ENCODE measurements around the gene RPN2.

DNA sequence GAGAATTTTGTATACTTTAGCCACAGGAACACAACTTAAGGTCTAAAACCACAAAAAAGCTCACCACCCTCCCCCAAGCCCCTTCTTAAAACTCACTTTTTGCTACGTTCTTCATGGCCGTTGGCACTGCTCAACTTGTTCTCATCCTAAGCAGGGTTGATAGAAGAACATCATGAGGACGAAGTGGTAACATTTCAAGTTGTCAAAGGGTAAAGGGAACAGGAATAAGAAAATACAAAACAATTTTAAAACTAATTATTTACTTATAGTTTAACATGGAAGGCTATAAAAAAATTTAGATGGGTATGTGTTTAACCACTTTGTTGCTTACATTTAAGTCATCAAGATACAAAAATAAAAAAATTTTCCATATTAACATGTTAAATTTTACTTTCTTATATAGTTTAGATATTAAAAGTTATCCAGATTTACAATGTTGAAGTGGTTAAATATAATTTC, 3.2 kb downstream of the RBM39 start:
- PRO-cap: no peak

GRCh38 chr20:35739724-35740435, 2.2 kb downstream of the RBM39 start:
- PRO-cap: no peak

DNA sequence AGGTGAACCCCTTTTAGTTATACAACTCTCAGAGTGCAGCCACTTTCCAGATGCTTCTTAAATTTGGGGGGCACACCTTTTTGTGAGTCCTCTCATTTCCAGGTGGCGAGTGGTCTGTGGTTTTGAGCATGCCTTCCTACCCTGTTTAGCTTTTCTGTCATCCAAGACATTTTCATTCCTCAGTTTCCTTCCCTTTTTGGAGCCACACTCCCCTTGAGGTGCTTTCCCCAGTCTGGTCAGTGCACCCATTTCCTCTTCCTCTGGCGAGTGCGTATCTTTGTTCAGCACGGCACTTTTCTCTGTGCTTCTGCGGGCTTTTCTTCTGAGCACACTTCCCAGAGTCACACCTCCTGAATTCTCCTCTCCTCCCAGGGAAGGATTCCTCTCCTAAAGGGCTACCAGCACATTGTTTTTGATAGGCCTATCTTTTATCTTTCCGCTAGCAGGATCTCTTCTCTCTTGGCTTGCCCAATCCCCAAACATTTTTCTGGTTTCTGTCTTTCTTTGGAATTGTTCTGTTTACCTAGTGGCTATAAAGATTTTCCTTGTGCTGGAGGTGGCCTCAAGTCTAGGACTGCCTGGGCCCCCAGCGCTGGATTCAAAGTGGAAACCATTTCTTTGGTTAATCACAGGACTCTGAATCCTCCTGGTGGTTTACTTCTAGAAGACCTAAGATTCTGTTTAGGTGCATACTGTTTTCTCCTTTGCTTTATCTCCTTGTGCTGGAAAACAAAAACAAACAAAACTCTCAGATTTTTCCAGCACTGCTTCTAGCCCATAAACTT, 1.5 kb downstream of the PHF20 start:
- PRO-cap: bidirectional peak, plus-strand start at position 292 of the sequence, minus-strand start at position 262 of the sequence

- PRO-cap: no peak
Measured at GRCh38 chr20:35928346-35928583, 26.0 kb downstream of the SCAND1 start.

DNA sequence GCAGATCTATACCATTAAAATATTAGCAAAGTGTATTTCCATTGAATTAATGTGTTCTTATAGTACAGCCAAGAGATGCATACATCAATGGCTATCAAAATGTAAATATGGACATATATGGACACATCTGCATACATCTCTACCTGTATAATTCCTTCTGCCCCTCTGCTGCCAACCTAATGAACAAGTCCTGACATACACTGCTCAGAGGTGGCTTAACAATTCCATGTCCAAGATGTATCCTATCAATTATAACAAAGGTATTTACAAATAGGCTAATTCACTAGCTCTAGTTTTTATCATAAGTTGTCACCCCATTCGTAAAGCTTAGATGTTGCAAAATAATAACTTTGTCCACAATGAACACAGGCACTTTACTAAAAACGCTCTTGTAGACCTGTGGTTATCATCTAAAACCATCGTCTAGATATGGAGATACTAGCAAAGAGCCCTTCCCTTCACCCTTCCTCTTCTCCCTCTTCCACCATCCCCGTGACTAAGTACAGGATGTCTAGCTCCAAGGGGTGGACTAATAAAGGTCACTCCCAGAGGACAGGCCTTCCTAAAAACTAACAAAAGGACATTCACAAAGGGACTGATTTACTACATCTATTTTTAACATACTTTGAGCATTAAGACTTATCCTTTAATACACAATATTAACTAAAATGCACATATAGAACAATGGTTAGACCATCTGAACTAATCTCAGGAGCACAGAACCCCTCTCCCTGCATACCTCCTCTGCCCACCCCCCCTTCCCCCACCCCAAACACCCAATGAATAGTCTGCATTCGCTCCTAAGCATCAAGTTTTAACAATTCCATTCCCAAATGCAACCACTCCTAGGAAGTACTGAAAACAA, 77.9 kb downstream of the CNBD2 start:
- PRO-cap: no peak

- PRO-cap: no peak
Measured at GRCh38 chr20:36097271-36098262, 57.0 kb upstream of the EPB41L1 start.

DNA sequence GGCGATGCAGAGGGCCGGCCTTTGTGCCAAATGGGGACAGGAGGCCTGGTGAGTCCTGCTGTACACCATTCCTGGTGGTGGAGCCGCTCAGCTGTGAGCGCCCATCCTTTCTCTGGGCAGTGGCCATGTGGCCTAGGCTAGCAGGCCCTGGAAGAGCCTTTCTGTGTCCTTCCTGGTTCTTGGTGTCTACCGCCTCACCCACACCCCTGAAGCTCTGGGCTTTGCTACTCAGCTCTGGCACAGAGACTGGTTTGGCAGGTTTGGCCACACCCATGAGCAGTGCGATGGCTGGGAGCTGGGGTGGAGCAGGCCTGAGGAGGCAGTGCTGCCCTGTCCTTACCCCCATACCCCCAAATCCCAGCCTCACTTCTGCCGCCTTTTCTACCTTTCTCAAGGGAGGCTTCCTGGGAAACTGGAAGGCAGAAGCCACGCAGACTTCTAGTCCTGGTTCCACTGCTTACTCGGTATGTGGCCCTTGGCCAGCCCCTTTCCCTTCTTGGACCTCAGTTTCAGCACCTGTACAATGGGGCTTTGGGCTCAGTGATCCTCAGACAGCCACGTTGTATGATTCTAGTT, 32.2 kb upstream of the EPB41L1 start:
- PRO-cap: bidirectional peak, plus-strand start at position 279 of the sequence, minus-strand start at position 127 of the sequence

DNA sequence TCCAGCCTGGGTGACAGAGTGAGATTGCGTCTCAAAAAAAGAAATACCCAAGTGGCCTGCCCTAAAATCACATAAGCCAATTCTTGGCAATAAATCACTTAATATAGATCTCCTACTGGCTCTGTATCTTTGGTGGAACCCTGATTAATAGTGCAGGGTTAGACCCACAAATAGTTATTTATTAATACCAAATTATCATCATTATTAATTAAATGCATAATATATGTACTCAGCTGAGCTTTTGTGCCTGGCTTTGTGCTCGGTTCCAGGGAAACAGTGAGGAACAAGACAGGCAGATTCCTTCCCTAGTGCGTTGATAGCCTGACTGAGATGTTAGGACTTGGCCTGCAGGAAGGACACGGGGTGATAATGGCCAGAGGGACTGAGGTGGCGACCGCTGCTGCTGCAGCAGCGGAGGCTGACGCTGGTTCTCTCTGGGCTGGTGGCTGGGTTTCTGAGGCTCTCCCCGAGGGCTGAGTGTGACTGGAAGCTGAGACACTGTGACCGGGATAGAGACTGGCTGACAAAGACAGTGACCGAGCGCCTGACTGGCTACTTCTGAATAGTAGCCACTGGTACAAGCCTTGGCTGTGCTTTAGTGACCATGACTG, 550 bp upstream of the AAR2 start:
- PRO-cap: no peak

DNA sequence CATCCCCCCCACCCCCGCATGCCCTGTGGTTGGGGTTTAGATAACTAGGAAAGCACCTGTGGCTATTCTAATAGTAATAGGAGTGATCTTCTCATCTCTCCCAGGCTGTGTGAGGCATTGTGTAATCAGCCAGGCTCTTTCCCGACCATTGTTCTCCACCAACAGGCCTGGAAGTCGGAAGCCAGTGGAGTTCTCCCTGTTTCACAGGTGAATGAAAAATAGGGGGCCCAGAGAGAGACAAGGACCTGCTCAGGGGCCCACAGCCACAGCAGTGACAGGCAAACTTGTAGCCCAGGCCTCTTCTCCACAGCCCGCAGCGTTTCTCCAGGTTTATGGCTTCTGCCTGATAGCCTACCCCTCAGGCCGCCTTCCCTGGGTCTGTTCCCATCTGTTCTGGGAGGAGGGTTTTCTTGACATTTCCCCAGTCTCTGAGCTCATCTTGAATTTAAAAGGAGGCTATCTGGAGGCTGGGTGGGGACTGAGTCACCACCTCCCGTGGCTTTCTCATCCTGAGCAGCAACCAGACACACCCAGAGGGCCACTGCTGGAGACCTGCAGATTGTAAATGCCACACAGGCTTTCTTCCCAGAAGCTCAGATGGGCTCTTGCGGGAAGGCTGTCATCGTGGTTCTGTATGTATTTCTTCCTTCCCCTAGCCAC, 76.0 kb upstream of the MYL9 start:
- PRO-cap: bidirectional peak, plus-strand start at position 541 of the sequence, minus-strand start at position 383 of the sequence

DNA sequence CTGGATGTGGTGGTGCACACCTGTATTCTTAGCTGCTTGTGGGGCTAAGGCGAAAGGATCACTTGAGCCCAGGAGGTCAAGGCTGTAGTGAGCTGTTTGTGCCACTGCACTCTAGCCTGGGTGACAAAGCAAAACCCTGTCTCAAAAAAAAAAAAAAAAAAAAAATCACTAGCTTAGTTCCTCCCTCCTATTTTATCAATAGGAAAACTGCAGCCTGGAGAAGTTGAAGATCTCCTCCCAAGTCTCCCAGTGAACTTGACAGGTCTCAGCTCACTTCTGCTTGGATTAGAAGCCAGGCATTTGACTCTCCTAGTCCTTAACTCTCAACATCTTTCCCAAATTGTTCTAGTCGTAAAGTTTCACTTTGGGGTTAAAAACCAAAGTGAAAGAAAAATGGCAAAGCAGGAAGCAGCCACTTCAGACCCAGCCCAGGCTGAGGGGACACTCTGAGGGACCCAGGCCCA, 68.9 kb upstream of the MYL9 start:
- PRO-cap: no peak

DNA sequence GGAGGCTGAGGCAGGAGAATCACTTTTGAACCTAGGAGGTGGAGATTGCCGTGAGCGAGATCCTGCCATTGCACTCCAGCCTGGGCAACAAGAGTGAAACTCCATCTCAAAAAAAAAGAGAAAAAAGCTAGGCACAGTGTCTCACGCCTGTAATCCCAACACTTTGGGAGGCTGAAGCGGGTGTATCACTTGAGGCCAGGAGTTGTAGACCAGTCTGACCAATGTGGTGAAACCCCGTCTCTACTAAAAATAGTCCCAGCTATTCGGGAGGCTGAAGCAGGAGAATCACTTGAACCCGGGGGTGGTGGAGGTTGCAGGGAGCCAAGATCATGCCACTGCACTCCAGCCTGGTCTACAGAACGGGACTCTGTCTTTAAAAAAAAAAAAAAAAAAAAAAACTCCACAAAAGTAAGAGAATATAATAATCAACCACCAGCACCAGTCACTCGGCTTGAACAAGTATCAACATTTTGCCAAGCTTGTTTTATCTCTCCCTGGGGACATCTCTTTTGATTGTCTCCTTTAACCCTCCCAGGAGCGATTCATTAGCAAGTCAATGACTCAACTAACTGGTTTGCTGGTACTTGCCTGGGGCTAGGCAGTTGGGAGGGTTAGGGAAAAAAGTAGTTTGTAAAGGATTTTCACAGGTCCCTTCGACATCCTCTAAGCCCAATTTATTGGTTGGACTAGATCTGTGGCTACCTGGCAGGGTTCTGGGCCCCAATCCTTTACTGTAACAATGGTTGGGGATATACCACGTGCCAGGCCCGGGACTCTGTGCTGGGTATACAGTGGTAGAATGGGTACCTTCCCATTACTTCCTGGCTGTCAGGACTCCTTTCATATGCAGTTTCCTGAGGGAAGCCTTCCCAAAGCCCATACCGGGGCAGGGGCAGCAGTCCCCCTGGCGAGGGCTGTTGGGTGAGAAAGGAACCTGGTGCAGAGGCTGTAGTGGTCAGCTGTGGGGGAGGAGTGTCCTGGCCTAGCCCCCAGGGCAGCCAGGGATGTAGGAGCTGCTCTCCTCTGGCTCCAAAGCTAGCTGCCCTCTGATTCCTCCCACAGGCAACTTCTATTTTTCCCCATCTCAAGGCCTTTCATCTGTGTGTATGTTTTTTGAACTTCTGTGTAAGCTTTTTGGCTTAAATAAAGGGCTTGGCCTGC, 12.1 kb downstream of the TGIF2 start:
- PRO-cap: no peak

DNA sequence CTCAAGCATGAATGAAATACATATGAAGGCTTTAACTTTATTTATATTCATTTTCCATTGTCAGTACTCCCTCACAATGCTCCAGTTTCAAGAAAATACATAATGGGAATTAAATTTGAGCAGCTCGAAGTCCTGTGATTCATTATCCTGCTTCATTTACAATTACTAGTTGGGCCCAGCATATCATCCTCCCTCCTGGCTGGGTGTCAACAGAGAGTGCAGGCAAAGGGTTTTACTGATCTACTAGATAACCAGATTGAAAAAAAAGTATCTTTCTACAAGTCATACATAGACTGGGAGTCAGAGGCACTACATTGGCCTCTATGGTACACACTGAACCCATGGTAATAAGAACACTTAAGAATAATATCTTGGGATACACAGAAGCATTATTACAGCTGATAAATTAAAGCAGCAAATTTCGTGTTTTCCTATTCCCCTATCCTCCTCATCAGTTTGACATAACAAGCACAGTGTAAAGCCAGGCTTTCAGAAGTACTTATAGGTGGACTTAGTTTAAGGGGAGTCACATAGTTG, 10.0 kb downstream of the SAMHD1 start:
- PRO-cap: no peak

GRCh38 chr20:36944209-36944716, 7.2 kb downstream of the SAMHD1 start:
- PRO-cap: unidirectional peak, minus-strand start at chr20:36944370

- PRO-cap: unidirectional peak, minus-strand start at chr20:36952157
Measured at GRCh38 chr20:36951988-36952320, 446 bp upstream of the SAMHD1 start.

DNA sequence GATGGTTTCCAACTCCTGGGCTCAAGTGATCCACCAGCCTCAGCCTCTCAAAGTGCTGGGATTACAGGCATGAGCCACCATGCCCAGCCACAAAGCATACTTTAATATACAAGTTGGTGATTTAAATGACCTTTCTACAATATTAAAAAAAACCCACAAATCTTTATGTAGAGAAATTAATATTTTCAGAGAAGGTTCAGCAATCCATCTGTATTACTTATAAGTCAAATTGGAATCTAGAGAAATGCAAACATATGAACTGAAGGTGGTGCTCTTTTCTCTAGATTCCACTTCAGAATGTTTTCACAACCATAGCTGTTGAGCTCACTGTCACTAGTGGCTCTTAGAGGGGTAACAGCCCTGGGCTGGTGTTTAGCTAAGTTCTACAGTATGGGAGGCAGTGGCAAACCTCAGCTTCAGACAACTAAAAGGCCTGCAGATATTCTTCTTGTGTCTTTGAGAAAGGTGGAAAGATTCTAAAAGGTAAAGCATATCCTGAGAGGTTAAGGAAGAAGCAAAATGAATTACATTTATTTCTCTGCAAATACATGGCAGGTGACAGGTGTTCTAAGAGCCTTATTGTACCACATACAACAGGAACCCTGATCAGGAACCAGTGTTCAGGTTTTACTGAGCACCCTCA, 56.4 kb upstream of the SAMHD1 start:
- PRO-cap: no peak

- PRO-cap: no peak
Measured at GRCh38 chr20:37044032-37044419, 51.8 kb downstream of the RBL1 start.

DNA sequence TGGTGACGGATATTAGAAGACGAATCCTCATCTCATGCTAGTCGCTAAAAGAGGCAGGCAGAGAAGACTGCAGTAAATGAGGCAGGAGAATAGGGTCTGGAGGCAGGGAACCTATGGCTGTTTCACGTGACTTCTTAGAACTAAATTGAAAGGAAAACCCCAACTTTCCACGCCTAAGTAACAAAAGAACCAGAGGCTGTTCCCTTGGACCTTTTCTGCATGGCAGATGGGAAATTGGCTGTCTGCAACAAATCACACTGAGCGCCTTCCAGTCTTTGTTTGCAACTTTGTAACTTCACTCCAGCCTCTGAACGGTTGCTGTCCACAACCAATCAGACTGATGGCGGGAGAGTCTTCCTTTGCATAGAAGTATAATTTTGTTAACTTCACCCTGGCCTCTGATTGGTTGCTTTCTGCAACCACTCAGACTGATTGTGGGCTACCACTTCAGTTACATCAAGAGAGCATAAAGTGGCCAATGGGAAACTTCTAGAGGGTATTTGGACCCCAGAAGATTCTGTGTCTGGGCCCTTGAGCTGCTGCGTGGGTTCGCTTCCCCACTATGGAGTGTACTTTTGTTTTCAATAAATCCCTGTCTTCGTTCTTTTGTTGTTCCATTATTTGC, 890 bp upstream of the RBL1 start:
- PRO-cap: no peak

DNA sequence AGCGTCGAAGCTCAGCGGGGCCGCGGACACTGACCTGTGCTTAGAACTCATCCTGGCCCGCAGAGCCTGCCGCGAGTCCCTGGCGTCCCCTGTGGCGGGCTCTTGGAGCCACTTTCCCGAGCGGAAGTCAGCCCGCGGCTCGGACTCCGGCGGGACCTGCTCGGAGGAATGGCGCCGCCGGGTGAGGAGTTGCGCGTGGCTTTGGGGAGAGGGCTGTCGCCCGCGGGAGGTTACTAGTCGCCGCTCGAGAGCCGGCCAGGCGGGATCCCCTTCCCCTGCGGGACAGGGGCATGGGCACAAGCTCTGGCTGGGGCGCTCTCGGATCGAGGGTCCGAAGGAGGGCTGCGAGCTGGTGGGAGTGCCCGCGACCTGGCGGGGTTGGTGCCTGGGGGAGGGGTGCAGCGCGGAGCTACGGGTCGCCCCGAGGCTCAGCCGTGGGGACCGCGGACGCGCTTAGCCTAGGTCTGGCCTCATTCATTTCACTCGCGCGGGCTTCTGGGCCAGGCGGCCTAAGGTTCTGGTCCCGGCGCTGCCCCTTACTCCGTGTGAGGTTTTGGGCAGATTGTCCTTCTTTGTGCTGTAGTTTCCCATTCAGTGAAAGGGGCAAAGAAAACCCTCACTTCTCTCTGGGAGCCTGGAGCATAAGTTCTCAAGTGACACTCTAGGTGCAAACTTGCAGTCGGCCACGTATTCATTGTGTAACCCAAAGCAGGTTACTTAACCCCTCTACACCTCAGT, at the start of gene RPN2:
Gene RPN2, plus strand, starts transcription at position 142 of the 738 bp plus-strand sequence.
- PRO-cap: unidirectional peak, plus-strand start at position 130 of the sequence; bidirectional peak, plus-strand start at position 482 of the sequence, minus-strand start at position 360 of the sequence

GRCh38 chr20:37223070-37223471, 38.5 kb downstream of the GHRH start:
- PRO-cap: no peak

DNA sequence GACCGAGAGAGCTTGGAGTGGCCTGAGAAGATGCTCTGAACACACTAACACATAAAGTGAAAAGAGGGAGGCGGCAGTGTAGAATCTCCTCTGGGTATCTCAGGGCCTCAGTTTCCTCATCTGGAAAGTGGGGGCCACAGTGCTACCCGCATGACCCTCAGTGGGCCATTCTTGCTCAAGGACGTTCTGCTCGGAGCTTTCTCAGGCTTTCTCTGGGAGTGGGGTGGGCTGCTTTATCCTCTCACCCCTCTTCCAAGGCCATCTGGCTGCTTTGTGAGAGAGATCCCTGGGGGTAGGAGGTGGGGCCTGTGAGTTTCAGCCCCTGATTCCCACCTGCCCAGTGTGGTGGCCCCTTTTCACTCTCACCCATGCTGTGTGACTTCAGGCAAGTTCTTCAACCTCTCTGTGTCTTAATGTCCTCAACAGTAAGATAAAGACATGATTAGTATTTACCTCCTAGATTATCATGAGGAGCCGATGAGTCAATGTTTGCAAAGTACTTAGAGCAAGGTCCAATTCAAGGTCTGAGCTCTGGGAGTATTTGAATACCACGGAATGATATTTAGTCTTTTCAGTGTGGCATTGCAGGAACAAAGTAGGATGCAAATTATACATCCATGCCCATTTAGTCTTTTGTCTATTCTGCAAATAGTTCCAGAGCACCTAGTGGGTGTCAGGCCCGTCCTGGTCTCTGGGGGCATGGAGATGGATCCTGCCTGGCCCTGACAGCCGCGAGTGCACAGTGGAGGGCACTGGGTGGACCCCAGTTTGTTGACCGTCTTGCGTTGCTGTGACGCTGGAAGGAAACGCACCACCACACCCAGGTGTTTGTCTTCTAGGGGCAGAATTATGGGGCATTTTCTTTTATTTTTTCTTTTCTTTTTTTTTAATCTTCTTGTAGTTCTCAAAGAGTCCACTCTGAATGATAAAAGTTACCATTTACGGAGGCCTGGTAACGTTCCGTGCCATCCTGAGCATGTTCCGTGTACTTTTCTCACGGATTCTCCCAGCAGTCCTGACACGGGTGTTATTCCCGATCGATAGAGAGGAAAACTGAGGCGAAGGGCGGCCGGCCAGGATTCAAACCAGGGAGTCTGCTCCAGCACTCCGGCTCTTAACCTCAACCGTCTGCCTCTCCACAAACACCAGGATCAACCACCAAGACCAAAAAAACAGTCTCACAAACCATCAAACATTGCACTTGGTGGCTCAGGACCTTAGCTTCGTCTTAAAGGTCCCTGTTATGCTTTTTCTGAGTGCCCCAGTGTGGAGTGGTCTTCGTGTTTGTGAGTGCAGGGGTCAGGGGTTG, 34.5 kb downstream of the SRC start:
- PRO-cap: no peak

Data from mucosa of descending colon (tissue), 1 donor.